Vein endothelial cell (primary cell): ENCODE measurements around a stretch of chr3.

DNA sequence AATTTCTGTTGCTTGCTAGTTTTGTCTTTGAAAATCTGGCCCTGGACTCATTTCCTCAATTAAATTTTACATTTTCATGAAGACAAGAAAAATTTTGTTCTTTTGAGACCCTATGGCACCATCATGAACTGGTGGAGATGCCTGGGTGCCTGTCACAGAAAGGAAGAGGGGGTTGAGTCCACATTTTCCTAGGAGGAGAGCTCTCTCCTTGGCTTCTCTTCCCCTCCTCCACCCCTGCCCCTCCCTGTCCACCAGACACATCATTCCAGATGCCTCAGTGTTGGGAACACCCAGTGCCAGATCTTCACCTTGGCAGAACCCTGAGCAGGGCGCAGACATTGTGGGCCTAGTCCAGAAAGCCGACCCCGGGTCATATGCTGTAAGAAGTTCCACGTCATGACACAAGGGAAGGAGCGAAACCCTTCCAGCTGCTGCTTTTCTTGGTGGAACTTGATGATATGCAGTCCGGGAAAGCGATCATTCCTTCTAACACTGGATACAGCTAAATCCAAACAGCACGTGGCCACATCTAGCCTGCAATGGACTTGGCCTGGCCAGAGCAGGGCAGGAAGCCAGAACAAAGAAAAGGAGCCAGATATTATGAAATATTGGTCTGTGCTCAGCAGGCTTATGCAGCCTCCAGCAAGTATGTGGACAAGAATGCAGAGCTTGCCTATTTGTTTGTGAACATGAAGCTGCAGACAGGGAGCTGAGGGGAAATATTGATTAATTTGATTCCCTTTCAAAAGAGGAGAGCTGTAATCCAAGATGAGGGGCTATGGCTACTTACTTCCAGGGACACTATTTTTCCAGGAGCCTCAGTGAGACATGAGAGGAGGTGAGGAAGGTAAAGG, 22.0 kb downstream of the GASK1A start:
- CAGE, long polyA plus RNA: no peak

GRCh38 chr3:43181178-43181863, 75.4 kb upstream of the POMGNT2 start:
- CAGE, long polyA plus RNA: no peak

GRCh38 chr3:43317736-43318325, 31.5 kb downstream of the SNRK start:
- CAGE, long polyA plus RNA: no peak

- CAGE, long polyA plus RNA: no peak
Observed at GRCh38 chr3:43418329-43419181, 132.2 kb downstream of the SNRK start.

GRCh38 chr3:44339438-44339990, 948 bp downstream of the TCAIM start:
- CAGE, long polyA plus RNA: no peak

GRCh38 chr3:44348627-44349221, 10.2 kb downstream of the TCAIM start:
- CAGE, long polyA plus RNA: no peak

DNA sequence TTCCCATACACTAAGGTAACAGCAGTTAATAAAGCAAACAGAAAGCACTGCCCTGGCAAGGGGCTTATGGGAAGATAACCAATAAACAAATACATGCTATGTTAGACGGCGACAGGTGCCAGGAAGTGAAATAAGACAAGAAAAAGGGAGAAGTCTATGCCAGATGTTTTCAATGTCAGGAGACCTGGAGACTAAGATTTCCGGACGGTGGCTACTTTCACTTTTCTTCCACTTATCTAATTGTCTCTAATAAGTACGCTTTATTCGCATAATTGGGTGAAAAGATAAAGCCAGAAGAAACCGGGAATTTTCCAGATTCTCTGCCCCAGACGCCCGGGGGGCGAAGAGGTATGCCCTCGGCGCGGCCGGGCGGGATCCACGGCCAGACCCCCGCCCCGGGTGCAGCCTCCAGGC, 32.6 kb upstream of the ZNF445 start:
- CAGE, long polyA plus RNA: no peak

- CAGE, long polyA plus RNA: no peak
Observed at GRCh38 chr3:44658538-44659310, 10.2 kb downstream of the ZNF35 start.

DNA sequence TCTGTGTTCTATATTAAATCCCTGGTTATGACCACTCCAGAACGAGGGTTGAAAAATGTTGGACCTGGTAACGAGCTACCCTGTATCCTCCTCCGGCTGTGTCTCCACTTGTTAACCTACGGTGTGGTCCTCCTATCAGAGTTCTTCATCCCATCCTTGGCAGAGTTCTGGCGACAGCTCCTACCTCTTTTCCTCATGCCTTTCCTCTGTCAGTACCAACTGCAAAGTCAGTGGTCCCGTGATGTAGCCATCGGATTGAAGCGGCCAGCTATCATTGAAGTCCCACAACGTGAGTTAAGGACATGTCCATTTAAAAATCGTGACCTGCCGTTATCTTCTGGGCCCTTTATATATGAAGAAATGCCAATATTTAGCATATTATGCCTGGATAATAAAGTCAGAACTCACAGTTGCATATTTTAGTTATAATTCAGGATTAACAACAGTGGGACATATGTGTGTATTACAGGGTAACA, 1.1 kb downstream of the EXOSC7 start:
- CAGE, long polyA plus RNA: no peak

DNA sequence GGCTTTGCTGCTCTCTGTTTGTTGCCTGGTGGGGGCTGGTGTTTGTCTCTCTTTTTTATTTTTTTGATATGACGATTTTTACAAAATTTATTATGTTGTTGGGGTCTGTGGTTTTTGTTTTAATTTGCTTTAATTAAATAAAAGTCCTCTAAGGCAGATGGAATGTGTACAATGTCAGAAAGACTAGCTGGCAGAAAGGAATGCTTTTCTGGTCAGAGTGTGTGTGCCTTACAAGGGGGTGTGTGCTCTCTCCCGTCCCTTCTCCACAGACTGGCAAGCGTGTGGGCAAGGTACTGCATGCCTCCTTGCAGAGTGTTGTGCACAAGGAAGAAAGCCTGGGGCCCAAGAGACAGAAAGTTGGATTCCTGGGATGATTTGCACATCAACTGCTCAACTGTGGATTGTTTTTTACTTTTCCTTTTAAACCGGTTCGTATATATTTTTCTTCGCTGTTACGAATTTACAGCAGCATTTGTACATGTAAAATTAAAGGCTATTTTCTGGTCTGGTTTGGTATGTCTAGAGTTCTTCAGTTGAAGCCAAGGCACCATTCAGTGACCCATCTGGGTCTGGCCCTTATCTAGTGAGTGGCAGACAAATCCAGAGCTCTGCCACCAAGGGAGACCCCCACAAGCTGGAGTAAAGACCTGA, 15.0 kb upstream of the CLEC3B start:
- CAGE, long polyA plus RNA: no peak

- CAGE, long polyA plus RNA: no peak
Observed at GRCh38 chr3:45033857-45034487, 7.9 kb downstream of the CLEC3B start.

- CAGE, long polyA plus RNA: no peak
Observed at GRCh38 chr3:45090783-45091758, 55.1 kb downstream of the CDCP1 start.

- CAGE, long polyA plus RNA: no peak
Observed at GRCh38 chr3:45093339-45093990, 52.7 kb downstream of the CDCP1 start.

- CAGE, long polyA plus RNA: no peak
Observed at GRCh38 chr3:45110047-45110888, 35.9 kb downstream of the CDCP1 start.

- CAGE, long polyA plus RNA: no peak
Observed at GRCh38 chr3:45165399-45165988, 19.3 kb upstream of the CDCP1 start.

GRCh38 chr3:45178037-45178876, 32.1 kb upstream of the CDCP1 start:
- CAGE, long polyA plus RNA: no peak

GRCh38 chr3:45565151-45565671, 29.3 kb upstream of the LIMD1 start:
- CAGE, long polyA plus RNA: no peak

DNA sequence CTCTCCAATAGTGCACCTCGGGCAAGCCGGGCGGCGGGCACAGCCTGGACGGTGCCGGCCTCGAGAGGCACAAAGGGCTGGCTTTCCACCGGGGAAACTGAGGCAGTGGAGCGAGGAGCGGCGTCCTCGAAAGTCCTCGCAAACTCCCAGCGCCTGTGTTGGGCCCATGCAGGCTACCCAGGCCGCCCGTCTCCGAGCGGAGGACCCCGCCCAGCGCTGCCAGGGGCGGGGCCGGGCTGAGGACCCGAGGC, 1.0 kb upstream of the LIMD1 start:
- CAGE, long polyA plus RNA: no peak

GRCh38 chr3:45604141-45604655, 9.6 kb downstream of the LIMD1 start:
- CAGE, long polyA plus RNA: no peak

GRCh38 chr3:45664541-45665014, 24.6 kb upstream of the SACM1L start:
- CAGE, long polyA plus RNA: no peak